ENCODE measurements around a stretch of chr6.

DNA sequence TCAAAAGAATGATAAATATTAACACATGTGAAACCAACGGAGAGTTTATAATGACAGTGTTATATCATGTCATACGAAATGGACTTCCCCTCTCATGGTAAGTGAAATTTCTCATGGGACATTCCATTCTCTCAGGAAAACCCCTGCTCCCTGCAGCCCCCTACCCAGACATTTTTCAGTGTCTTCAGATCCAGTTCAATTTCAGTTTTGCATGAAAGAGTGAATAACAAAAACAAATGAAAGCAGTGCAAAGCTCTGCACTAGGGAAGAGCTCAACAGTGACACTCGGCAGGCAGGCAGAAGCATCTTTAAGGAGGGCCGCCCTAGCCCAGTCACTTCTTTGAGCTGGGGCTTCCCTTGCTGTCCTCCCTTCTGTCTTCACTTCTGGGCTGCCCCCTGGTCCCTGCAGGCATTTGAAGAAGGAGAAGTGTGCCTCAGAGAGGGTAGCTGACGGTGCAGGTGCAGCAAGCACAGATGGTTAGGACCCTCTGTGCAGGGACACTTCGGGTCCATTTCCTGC is 5.6 kb upstream of the DUSP22 start:
- RRBS, result no CpG with 5 or more reads among the region's 6 CpGs

- RRBS, result no CpG with 5 or more reads among the region's 5 CpGs
Measured at GRCh38 chr6:296683-297271, 4.5 kb downstream of the DUSP22 start.

GRCh38 chr6:327922-328928 is 35.9 kb downstream of the DUSP22 start:
- RRBS, result no CpG with 5 or more reads among the region's 12 CpGs

DNA sequence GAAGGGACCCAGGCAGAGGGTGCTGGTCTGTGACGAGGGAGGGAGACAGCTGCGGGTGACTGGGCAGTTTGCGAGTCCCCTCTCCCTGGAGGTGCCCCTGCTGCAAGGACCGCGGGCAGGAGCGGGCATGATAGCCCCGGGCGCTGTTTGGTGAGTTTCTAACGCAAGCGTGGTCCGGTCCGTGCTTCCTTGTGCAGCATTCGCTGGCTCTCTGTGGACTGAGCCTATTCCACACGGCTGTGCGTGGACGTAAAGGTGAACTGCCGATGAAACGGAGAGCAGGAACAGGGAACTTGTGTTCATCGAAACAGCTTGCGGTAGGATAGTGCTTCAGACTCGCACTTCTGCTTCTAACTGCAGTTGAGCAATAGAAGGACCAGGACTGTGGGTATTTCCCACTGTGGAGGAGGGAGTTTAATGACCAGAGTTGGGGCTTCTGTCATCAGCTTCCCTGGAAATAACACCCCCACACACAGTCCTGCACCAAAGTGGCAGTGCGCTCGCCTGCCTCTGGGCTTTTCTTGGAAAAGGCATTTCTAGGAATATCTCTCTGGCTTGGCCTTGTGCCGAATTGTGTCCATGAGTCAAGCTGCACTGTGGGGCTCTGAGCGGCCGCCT is 48.8 kb downstream of the DUSP22 start:
- RRBS, result no CpG with 5 or more reads among the region's 26 CpGs

- RRBS, result no CpG with 5 or more reads among the region's 15 CpGs
Measured at GRCh38 chr6:362361-363122, 29.0 kb upstream of the IRF4 start.

- RRBS, result no CpG with 5 or more reads among the region's 11 CpGs
Measured at GRCh38 chr6:393814-394250, 2.3 kb downstream of the IRF4 start.

DNA sequence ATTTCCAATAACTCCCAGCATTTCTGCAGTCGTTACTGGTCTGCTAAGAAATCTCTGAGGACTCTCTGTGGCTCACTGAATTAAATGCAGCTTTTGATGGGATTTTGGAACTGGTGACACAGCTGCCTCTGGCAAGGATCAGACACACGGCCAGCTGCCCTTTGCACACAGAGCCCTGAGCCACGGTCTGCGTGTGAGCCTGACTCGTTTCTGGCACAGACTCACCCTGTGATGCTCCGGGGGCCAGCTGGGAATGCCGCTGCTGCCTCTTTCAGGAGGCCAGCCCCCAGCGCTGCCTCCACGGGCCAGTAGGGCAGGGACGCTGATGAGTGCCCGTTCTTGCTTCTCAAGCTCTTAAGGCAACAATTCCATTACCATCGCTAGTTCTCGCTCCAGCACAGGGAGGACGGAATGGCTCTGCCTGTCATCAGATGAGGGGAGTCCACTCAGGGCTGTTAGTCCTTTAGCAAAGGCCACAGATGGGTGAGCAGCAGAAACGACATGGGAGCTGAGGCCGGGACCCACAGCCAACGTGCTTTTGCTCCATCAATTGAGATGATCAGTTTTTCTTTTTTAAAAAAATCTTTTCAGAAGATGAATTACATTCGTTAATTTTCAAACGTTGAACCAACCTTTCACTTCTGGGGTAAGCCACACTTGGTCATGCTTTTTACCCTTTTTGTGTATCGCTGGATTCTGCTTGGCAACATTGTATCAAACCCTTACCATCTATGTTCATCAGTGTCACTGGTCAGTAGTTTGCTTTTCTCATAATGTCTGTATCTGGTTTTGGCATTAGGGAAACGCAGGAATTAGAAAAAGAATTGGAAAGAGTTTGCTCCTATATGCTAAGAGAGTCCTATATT is 61.8 kb downstream of the IRF4 start:
- RRBS, result no CpG with 5 or more reads among the region's 21 CpGs

DNA sequence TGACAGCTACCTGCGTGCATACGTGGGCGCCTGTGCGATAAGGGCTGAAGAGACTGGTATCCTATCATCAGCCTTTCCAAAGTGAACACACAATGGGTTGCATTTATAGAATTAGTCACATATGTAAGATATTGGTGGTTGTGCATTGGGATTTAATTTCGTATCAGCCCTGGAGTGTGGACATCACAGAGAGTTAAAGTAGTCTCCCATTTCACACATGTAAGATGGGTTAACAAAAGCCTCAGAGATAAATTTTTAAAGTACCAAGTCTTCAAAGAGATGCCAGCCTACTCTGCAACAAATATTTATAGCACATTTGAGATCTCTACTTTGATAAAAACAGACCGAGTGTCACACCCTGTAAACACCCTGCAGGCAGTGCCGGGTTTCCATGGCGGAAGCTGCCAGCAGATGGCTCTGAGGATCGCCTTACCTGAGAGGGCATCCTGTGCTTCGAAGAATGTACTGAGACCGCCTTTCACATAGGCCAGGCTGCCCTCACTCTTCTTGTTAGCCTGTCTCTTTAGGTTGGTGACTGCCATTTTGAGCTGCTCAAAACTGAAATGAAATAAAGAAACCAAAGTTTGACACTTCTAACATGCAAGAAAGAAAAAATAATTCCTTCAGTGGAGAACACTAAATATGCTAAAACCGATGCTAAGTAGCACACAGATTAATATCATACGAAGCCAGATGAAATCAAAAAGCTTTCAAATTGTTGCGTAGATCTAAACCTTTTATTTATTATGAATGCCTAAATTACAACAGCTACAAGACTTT is 39.4 kb downstream of the HUS1B start:
- RRBS, result no CpG with 5 or more reads among the region's 14 CpGs

- RRBS, result no CpG with 5 or more reads among the region's 8 CpGs
Measured at GRCh38 chr6:706082-706647, 13.2 kb upstream of the EXOC2 start.

- RRBS, result no CpG with 5 or more reads among the region's 5 CpGs
Measured at GRCh38 chr6:884298-884928, 191.5 kb upstream of the EXOC2 start.

- RRBS, result no CpG with 5 or more reads among the region's 16 CpGs
Measured at GRCh38 chr6:1335329-1336221, 23.7 kb downstream of the FOXQ1 start.

GRCh38 chr6:1381546-1382855 is 7.4 kb upstream of the FOXF2 start:
- RRBS, result 2% methylated on average over 39 of the region's 114 CpGs

DNA sequence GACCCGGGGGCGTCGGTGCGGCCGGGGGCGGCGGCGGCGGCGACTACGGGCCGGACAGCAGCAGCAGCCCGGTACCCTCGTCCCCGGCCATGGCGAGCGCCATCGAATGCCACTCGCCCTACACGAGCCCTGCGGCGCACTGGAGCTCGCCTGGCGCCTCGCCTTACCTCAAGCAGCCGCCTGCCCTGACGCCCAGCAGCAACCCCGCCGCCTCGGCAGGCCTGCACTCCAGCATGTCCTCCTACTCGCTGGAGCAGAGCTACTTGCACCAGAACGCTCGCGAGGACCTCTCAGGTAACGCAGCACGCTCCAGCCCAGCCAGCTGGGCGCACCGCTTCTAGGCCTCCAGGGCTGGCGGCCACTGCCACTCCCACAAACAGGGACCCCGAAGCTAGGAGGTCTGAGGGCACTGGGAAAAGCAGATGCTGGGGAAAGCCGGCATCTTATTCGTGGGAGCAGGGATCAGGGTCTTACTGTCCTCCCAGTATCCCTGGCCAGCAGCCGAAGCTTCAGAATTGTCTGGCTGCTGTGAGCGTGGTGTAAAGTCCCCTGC is 1.5 kb downstream of the FOXF2 start:
- RRBS, result no CpG with 5 or more reads among the region's 44 CpGs

GRCh38 chr6:1523808-1524469 is 85.8 kb upstream of the FOXC1 start:
- RRBS, result 22% methylated on average over 13 of the region's 51 CpGs

DNA sequence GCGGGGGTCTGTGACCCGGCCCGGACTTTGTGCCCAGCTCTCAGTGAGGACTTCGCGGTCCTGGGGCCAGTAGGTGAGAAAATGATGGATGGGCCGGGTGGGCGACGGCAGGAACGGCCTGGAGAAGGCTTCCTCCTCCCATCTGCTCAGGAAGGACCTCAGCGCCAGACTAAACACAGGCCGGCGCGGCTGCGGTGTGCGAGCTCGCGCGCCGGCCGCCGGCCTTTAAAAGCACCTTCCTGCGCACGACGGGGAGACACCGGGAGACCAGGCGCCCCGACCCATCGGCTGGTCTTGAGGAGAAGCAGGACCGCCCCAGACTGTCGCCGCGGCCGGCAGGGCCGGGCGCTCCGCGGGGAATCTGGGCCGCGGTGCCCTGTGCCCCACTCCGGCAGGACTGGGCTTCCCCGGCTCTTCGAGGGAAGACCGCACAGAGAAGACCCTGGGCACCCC is 8.3 kb upstream of the FOXC1 start:
- RRBS, result 10% methylated on average over 31 of the region's 43 CpGs

GRCh38 chr6:1613841-1614755 is 4.4 kb downstream of the FOXC1 start:
- RRBS, result 1% methylated on average over 43 of the region's 94 CpGs

- RRBS, result 6% methylated on average over 26 of the region's 40 CpGs
Measured at GRCh38 chr6:1623925-1624394, 14.2 kb downstream of the FOXC1 start.

- RRBS, result no CpG with 5 or more reads among the region's 4 CpGs
Measured at GRCh38 chr6:2021473-2021875, 223.9 kb downstream of the GMDS start.

- RRBS, result no CpG with 5 or more reads among the region's 1 CpG
Measured at GRCh38 chr6:2034960-2035644, 210.3 kb downstream of the GMDS start.

DNA sequence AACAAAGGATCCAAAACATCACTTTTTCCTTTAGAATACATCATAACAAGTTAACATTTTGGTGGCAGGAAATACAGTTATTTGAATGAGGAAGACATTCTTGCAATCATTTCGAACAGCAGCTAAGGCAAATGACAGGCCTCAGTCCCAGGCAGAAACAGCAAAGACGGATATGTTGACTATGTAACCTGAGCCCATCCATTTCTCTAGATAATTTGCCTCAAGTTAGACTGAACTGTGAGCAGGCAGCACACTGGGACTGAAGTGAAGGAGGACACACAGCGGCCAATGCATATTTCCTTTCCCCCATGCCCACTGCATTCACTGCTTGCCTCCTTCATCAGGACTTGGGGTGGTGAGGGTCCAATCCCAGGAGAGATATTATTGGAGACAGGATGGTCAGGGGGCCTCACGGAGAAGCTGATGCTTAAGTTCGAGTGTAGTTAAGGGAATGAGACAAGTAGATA is 136.4 kb downstream of the GMDS start:
- RRBS, result no CpG with 5 or more reads among the region's 5 CpGs